Amniotic epithelial cell (primary cell): ENCODE measurements around a stretch of chr17.

DNA sequence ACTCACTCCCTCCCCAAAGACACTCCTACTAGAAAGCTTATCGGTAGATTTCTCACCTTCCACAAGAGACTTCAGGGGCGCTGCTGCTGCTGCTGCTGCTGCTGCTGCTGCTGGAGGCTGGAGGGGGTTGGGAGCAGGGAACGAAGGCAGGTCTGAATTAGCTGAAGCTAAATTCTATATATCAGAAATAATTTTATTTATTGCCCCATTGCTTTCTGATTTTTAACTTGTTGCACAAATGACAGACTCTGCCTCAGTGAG lies 25.9 kb upstream of the HLF start:
- RRBS, result no CpG with 5 or more reads among the region's 3 CpGs

DNA sequence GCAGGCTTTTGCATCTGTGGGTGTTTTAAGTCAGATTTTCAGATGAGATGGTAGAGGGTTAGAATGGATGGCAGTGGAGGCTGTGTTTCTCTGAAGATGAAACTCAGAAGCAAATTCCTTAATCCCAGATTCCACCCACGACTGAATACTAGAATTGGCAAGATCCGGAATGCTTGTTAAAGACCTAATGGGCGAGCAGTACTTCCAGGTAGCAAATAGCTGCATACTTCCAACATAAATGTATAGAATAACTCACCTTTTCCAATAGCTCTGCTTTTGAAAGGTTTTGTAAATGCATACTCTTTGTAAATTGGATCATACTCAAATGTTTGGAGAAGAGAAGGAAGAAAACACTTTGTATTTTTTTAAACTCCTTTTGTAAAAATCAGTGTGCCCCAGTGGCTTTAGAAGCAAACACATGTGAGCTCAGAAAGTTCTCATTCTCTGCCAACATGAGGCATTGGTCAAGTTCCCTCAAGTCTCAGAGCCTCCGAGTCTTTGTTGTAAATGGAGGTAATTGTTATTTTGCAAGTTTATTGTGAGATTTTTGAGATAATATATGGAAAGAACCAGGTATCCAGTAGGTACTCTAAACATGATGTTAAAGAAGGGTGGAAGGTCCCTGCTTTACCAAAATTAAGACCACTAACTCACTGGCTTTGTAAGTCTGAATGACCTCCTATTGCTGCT lies 2.0 kb downstream of the HLF start:
- RRBS, result no CpG with 5 or more reads among the region's 4 CpGs

GRCh38 chr17:56678541-56679119 lies 85.1 kb downstream of the NOG start:
- RRBS, result 7% methylated on average over 8 of the region's 30 CpGs

GRCh38 chr17:56754876-56755251 lies 78.9 kb downstream of the C17orf67 start:
- RRBS, result no CpG with 5 or more reads among the region's 2 CpGs

DNA sequence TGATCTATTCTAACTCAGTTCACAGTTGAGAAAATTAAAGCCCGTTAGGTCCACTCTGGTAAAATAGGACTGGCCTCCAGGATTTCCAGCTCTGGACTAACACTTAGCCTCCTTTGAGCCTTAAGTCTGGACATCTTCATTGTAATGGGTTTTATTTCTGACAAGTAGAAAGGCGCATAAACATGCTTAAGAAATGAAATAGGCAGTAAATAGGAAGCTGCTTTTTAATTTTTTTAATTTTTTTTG lies 1.9 kb downstream of the DGKE start:
- RRBS, result no CpG with 5 or more reads among the region's 2 CpGs

GRCh38 chr17:56837698-56837943 lies 3.7 kb downstream of the DGKE start:
- RRBS, result no CpG with 5 or more reads among the region's 1 CpG

DNA sequence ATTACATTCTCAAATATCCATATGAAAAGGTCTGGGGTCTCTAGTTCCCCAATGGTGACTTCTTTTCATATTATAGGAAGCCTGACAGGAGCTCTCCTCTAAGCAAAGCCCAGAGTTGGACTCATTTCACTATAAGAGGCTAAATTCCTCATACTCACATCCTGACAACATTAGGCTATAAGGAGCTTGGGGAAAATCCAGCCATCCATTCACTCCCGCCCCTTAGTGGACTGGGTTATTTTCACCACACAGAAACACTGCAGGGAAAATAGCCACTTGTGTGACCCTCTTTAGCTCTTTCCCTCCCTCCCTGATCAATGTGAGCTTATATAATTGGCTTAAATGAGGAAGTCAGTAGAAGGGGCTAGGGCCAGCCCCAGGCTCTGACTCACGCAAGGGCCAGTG lies 23.8 kb downstream of the TRIM25 start:
- RRBS, result no CpG with 5 or more reads among the region's 2 CpGs

DNA sequence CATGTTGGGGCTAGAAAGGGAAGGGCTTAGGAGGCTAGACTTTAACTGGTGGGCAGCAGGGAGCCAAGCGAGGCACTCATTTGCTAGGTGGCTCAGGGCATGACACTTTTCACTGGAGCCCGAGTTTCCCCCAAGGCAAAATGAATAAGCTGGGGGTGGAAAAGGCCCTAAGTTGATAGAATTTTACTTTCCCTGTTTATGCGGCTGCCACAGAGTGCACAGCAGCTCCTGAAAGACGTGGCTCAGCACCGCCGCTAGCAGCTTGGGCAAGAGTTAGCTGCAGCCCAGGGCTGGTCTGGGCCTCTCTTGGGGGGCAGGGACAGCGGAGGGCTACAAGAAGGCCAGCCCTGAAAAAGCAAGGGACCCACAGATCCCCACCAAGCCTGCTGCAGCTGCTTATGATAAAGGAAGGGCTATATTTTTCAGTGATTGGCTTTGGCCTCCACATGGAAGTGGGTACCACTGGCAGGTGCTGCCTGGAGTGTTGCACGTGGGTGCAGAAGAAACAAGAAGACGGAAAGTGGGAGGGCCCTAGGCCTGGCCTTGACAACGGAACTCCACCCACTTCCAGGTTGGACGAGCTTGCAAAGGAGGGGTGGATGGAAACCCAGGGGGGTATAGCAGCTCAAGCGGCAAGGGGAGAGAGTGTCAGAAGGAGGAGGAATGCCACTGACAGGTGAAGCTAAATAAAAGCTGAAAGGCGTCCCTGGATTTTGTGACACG lies 20.5 kb downstream of the TRIM25 start:
- RRBS, result no CpG with 5 or more reads among the region's 14 CpGs

DNA sequence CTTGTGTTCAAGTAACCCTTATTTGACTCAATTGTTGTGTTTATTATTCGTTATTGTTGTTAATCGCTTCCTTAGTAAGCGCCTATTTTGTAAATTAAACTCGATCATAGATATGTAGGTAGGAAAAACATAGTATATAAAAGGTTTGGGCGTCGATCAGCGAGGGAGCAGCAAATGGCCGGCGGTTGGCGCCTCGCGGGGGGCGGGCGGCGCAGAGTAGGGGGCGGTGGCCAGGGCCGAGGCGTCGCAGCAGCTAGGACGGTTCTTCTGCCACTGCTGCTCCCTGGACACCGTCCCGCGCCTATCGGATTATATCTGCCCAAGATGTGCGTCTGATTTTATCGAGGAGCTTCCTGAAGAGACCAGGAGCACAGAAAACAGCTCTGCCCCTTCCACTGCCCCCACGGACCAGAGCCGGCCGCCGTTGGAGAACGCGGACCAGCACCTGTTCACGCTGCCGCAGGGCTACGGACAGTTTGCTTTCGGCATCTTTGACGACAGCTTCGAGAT lies 39.7 kb upstream of the AKAP1 start:
- RRBS, result no CpG with 5 or more reads among the region's 38 CpGs

- RRBS, result no CpG with 5 or more reads among the region's 7 CpGs
Measured at GRCh38 chr17:57095277-57095621, 10.2 kb downstream of the AKAP1 start.

GRCh38 chr17:57293928-57295092 lies 38.0 kb downstream of the MSI2 start:
- RRBS, result 84% methylated on average over 1 of the region's 14 CpGs

- RRBS, result no CpG with 5 or more reads among the region's 5 CpGs
Measured at GRCh38 chr17:57329949-57330417, 73.7 kb downstream of the MSI2 start.

- RRBS, result no CpG with 5 or more reads among the region's 27 CpGs
Measured at GRCh38 chr17:57356690-57357768, 100.7 kb downstream of the MSI2 start.

GRCh38 chr17:57415803-57416245 lies 159.5 kb downstream of the MSI2 start:
- RRBS, result no CpG with 5 or more reads among the region's 2 CpGs

DNA sequence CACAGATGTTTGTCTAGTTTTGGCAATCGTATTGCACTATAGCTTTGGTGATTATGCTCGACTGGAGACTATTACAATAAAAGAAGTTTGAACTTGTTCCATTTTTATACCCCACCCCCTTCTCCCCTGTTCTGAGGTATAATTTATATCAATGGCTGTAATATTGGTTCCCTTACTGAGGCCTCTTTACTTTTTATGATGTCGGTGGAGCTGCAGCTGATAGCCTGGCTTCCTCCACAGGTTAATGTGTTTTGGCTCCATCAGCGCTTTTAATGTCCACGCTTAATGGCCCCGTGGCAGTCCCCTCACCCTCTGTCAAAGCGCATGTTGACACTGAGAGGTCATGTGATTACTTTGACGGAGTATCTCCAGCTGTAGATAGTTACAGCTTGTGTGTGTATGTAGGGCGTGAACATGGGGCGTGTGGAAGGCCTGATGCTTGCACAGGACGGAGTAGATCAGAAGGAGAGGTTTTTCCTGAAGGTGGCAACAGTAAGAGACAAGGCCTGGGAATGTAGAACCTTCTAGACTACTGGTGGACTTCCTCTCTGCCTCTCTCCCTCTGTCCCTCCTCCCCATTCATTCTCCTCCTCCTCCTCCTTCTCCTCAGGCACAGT lies 164.7 kb downstream of the MSI2 start:
- RRBS, result no CpG with 5 or more reads among the region's 11 CpGs

DNA sequence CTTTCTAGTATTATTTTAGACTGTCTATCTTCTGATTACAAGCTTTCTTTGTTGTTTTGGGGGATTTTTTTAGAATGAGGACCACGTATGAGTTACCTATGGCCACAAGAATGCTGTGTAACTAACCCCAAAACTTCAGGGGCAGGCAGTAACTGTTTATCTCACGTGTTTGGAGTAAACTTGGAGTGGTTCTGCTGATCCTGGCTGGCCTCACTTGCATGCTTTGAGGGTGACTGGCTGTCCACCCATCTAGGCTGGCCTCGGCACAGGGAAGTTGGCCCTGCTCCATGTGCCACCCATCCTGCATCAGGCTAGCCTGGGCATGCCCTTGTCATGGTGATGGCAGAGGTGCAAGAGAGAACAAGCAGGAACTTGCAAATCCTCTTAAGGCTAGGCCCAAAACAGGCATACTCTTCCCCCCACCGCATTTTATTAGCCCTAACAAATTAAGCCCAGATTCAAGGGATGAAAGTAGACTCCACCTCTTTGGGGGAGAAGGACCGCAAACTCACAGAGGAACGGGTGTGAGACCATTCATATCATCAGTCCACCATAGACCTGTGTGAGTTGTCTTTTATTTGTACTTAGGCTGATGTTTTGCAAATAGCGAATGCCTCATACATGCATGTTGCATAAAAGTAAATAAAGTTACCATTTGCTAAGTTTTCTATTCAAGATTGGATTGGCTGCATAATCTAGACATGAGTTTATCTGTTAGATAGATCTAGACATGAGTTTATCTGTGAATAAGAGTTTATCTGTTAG lies 221.1 kb downstream of the CCDC182 start:
- RRBS, result no CpG with 5 or more reads among the region's 7 CpGs

DNA sequence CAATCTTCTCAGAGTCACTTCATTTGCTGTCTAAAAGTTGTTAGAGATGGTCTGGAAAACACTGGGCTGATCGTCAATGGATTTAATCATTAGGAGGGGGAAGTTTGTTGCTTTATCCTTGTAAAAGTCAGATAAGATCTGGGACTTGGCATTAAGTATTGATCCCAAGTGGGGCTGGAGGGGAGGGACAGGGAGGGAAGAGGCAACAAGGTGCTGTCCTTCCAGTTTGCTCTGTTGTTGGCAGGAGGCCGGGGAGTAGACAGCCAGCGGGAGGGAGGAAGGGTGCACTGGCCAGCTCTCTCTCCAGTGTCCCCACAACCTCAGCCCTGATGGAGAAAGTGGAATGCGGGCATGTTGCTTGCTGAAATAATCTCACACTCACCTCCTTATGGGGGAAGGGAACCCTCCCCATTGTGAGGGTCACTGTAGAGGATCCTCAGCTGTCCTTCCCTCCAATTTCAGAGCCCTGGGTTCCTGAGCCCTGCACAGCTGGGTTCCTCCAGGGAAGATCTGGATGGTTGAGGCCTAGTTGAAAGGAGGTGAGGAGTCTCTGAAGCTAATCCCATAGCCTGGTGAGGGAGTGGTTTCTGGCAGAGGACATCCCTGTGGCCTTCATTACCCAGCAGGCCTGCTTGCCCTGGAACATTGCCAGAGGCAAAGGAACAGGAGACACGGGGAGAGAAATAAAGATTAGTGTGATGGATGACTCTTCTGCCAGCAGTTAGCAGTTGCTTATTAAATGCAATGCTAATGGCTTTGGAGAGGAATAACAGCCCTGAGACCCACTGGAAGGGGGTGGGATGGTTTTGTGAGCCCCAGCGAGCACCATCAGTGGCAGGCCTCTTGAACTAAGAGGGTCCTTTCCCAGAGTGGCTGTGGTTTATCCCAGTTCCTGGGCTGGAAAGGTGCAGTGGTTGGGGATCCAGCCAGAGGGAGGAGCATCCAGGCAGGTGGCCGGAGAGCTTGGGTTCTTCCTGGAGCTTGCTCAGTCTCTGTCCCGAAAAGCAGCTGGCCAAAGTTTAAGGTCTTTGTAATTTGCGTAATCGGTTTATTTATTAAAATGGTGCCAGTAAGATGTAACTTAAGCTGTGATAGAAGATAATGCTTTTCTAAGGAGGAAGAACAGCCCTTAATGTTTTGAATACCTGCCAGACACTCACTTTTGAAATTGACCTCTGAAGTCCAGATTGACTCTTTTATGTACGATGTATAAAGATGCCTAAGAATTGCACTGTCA lies 209.9 kb downstream of the CCDC182 start:
- RRBS, result no CpG with 5 or more reads among the region's 11 CpGs

GRCh38 chr17:57544262-57544940 lies 200.7 kb downstream of the CCDC182 start:
- RRBS, result no CpG with 5 or more reads among the region's 6 CpGs

GRCh38 chr17:57549821-57550550 lies 195.1 kb downstream of the CCDC182 start:
- RRBS, result no CpG with 5 or more reads among the region's 11 CpGs

GRCh38 chr17:57579161-57579413 lies 166.0 kb downstream of the CCDC182 start:
- RRBS, result no CpG with 5 or more reads among the region's 7 CpGs